Measurements from ENCODE around the genes YIPF6, STARD8 and EFNB1.

DNA sequence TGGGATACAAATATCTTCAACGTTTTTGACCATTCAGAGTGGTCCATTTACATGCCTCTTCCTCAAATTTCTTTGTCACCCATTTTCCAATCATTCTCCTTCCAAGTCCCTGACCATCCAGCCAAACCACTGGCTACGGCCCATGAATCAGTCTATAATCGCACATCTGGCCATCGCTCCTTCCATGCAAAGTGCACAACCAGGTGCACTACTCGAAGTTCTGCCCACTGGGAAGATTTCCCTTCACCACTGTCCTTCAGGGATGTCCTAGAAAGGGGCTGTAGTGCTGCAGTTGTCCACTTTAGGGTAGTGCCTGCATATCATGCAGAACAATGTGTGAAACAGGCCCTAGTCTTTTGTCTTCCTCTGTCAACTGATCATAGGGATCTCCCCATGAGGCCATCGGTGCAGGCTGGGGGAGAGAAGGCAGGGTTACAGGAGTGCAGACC, 39.2 kb downstream of the SPIN4 start:
- PRO-cap, 2 experiments = no peak in any of the 2 experiments
- RAMPAGE, long total RNA, 5 experiments = no peak in any of the 5 experiments

GRCh38 chrX:63658742-63659581, 126.1 kb downstream of the ARHGEF9 start:
- PRO-cap, 2 experiments = no peak in any of the 2 experiments
- RAMPAGE, long total RNA, 5 experiments = no peak in any of the 5 experiments

DNA sequence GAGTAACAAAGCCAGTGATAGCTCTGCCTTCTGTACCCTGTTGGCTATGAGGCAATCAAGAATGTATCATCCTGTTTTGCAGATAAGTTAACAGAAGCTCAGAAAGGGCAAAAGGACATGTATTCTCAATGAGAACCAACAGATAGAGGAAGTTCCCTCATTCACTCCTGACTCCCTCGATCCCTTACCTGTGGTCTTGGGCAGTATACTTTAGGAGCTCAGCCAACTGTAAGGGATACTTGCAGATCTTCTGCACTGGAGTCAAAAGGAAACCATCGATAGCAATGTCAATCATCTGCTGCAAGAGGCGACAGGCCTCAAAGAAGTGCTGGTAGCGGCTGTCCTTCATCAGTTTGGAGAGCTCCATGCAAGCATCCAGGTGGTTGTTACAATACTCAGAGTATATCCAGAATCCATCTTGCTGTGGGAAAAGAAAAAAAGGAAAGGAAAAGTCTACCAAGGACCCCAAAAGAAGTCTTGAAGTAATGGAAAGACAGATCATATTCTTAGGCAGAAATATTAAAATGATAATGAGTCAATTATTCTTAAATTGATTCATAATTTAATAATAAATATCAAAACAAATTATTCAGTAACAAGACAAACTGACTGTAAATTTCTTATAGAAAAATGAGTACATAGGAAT, 106.7 kb downstream of the ARHGEF9 start:
- PRO-cap, 2 experiments = no peak in any of the 2 experiments
- RAMPAGE, long total RNA, 5 experiments = no peak in any of the 5 experiments

DNA sequence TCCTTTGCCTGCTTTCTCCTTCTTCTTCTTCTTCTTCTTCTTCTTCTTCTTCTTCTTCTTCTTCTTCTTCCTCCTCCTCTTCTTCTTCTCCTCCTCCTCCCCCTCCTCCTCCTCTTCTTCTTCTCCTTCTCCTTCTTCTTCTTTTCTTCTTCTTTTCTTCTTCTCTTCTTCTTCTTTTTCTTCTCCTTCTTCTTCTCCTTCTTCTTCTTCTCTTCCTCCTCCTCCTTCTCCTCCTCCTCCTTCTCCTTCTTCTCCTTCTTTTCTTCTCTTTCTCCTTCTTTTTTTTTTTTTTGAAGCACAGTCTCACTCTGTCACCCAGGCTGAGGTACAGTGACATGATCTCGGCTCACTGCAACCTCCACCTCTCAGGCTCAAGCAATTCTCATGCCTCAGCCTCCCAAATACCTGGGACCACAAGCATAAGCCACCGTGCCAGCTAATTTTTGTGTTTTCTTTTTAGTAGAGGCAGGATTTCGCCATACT, 47.6 kb downstream of the ZC4H2 start:
- PRO-cap, 2 experiments = no peak in any of the 2 experiments
- RAMPAGE, long total RNA, 5 experiments = no peak in any of the 5 experiments

DNA sequence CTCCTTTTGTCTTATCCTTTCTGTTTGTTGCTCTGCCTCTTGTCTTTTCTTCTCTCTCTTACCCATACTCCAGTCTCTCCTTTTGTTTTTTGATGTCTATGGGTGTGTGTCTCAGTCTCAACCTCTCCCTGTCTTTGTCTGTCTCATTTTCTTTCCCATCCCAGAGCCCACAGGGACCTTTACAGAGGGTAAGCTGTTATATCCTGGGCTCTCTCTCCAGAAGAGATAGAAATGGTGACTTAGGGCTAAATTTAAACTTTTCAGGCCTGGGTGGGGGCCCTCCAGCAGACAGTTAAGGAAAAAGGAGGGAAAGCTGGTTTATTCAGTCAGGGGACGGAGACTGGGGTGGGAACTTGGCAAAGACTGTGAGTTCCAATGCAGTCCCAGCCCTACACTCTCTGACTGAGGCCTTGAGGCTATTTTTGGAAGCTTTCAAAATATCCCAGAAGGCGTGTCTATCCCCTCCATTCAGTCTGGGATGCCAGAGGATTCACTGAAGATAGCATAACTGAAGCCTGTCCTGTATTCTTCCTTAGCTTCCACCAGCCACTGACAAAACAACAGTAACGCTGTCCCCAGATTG, 32.2 kb upstream of the MSN start:
- PRO-cap, 2 experiments = peak in 1 of 2 experiments; most common plus-strand start position 471 of the sequence (in 1); most common minus-strand start position 365 of the sequence (in 1)
- RAMPAGE, long total RNA, 5 experiments = no peak in any of the 5 experiments

GRCh38 chrX:65735069-65735613, 67.7 kb downstream of the MSN start:
- PRO-cap, 2 experiments = no peak in any of the 2 experiments
- RAMPAGE, long total RNA, 5 experiments = no peak in any of the 5 experiments

DNA sequence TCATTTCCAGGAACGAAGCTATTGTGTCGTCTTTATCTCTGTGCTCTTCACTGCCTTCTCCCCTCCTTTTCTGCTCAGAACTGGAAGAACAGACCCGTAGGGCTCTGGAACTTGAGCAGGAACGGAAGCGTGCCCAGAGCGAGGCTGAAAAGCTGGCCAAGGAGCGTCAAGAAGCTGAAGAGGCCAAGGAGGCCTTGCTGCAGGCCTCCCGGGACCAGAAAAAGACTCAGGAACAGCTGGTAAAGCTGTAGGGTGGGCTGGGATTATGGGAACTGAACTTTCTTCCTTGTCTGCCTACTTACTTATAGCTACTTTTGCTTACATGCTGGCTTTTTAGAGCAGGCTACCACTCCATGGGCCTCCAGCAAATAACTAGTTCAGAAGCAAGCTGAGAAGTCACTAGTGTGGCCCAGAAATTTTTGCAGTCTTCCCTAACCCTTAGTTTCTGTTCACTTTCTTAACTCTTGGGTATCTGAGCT, 69.7 kb downstream of the MSN start:
- PRO-cap, 2 experiments = no peak in any of the 2 experiments
- RAMPAGE, long total RNA, 5 experiments = no peak in any of the 5 experiments

DNA sequence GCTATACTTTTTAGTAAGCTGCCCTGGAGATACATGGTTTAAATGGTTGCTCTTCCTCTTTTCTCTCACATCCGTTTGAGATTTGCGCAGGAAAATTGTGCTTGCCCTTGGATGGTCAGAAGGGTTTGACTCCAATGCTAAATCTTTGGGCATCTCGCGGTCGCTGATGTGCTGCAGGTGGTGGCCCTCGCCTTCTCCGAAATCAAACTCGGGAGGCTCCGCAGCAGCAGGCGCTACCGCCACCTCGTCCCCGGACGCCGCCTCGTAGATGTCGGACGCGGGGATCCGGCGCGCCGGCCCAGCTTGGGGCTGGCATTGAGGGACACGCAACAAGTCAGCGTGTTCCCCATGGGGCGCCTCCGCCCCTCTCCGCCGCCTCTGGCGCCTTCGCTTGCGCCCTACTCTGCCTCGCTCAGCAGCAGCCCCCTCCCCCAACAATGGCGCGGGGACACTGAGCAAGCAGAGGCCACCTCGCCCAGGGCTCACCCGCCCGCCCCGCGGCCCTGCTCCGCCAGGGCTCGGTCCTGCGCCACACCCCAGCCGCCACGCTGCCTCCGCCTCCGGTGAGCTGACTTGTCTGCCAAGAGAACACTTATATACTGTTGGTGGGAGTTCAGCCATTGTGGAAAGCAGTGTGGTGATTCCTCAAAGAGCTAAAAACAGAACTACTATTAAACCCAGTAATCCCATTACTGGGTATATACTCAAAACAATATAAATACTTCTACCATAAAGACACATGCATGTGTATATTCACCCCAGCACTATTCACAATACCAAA, 154.6 kb downstream of the MSN start:
- PRO-cap, 2 experiments = no peak in any of the 2 experiments
- RAMPAGE, long total RNA, 5 experiments = no peak in any of the 5 experiments

DNA sequence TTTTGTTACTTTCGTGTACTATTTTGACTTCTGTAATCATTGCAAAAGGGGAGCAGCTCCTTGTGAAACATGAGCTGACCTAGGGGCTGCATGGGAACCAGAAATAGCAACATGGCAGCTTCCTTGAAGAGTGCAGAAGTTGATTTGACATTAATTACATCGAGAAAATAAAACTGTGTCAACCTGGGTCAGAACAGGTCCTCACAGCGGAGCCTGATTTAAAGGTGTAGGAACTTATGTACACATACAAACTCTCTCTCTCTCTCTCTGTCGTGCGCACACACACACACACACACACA, 19.0 kb downstream of the VSIG4 start:
- PRO-cap, 2 experiments = no peak in any of the 2 experiments
- RAMPAGE, long total RNA, 5 experiments = no peak in any of the 5 experiments

GRCh38 chrX:66258603-66259031, 94.6 kb downstream of the HEPH start:
- PRO-cap, 2 experiments = no peak in any of the 2 experiments
- RAMPAGE, long total RNA, 5 experiments = no peak in any of the 5 experiments

GRCh38 chrX:67546757-67547353, 3.0 kb downstream of the AR start:
- PRO-cap, 2 experiments = peak in 1 of 2 experiments; most common plus-strand start chrX:67547291 (in 1); most common minus-strand start chrX:67547130 (in 1)
- RAMPAGE, long total RNA, 5 experiments = no peak in any of the 5 experiments

DNA sequence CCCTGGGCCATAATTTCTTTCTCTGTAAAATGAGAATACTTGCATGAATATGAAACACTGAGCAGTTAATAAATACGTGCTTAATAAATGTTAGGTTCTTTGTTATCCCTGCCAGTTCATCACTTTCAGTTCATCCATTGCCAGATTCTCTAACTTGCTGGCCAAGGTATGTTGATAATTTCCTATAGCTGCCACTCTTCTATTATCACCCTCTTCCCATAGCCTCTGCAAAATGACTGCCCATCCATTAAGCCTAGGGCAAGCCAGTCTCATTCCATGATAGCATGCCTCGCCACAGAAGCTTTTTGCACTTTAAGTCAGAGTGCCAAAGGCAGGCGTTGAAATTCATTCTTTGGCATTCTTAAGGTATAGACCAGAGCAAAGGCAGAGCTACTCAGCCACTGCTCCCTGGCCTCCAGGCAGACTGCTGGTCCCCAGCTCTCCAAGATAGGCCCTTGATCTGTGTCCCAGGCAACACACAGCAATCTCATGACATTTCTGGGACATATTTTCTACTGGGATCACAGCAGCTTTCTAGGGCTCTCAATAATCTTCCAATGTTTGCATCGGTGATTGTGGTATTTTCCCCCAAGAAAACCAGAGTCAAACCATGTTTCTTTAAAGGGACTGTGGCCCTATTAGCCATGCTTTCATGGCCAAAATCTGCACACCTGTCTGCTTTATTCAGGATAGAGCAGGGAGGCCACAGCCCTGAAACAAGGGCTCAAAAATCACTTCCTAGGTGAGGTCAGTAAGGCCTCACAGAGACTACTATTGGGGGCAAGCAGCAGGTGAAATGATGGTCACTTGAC, 388.7 kb downstream of the OPHN1 start:
- PRO-cap, 2 experiments = no peak in any of the 2 experiments
- RAMPAGE, long total RNA, 5 experiments = no peak in any of the 5 experiments

GRCh38 chrX:68079062-68079849, 354.0 kb downstream of the OPHN1 start:
- PRO-cap, 2 experiments = peak in 1 of 2 experiments; most common minus-strand start chrX:68079564 (in 1)
- RAMPAGE, long total RNA, 5 experiments = no peak in any of the 5 experiments

- PRO-cap, 2 experiments = no peak in any of the 2 experiments
- RAMPAGE, long total RNA, 5 experiments = no peak in any of the 5 experiments
Observed at GRCh38 chrX:68079850-68080377, 353.4 kb downstream of the OPHN1 start.

- PRO-cap, 2 experiments = peak in 2 of 2 experiments; most common plus-strand start chrX:68498573 (in 2); most common minus-strand start chrX:68498572 (in 1)
- RAMPAGE, long total RNA, 5 experiments = start-site peak on the plus strand in 3 of 5 experiments, at chrX:68499036-68499056 at its widest, 214 to 266 reads per replicate
Observed at GRCh38 chrX:68497983-68499154, at the start of gene YIPF6. TSS of gene YIPF6 (plus strand) at chrX:68499051.

DNA sequence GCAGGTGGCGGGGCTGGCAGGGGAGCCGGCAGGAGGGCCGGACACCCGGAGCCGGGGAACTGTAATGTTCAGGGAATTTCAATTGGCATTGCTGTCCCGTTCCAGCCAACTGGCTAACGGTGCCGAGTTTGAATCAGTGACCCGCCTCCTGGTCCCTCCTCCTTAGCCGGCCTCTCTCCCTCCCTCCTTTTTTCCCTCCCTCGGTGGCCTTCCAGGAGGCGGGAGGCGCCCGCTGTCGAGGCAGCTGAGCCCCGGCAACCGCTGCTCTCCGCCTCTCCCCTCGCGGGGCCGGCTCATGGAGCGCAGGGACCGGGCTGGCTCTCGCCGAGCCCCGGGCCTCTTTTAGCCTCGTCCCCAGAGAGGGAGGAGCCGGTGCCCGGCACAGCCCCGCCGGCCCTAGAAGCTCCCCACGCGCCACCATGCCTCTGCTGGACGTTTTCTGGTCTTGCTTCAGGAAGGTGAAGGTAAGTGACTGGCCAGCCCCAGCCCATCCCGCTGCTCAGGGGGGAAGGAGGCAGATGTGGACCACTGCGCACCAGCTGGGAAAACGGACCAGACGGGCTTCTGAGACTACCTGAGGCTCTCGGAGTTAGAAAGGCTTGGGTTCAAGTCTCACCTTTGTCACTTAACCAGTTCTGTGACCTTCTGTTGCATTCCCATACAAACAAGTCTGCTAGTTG, at the start of gene STARD8:
Gene STARD8 (plus strand): TSS at position 203 of the 680 bp plus-strand sequence.
- PRO-cap, 2 experiments = no peak in any of the 2 experiments
- RAMPAGE, long total RNA, 5 experiments = start-site peak on the plus strand in 1 of 5 experiments, centred at position 195 of the sequence, 13 to 21 reads per replicate

- PRO-cap, 2 experiments = no peak in any of the 2 experiments
- RAMPAGE, long total RNA, 5 experiments = no peak in any of the 5 experiments
Observed at GRCh38 chrX:68666283-68666754, 18.9 kb downstream of the STARD8 start.

- PRO-cap, 2 experiments = peak in 2 of 2 experiments; most common plus-strand start chrX:68829021 (in 2); most common minus-strand start chrX:68828839 (in 2)
- RAMPAGE, long total RNA, 5 experiments = start-site peak on the plus strand in 2 of 5 experiments, at chrX:68828964-68829040 at its widest, 51 to 97 reads per replicate
Observed at GRCh38 chrX:68828573-68829132, at the start of gene EFNB1. TSS of gene EFNB1 (plus strand) at chrX:68829021.

DNA sequence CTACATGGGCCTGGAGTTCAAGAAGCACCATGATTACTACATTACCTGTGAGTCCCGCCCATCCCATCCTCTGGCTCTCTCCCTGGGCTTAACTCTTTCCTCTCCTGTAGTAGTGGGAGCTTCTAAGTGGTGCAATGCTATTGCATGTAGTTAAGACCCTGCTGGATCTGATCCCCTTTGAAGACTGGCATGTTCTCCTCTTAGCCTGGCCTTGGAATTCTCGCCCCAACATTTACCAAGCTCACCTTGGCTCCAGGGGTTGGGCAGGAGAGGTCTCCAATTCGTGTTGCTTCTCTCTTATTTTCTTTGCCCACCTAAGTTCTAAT, 10.0 kb downstream of the EFNB1 start:
- PRO-cap, 2 experiments = no peak in any of the 2 experiments
- RAMPAGE, long total RNA, 5 experiments = no peak in any of the 5 experiments

DNA sequence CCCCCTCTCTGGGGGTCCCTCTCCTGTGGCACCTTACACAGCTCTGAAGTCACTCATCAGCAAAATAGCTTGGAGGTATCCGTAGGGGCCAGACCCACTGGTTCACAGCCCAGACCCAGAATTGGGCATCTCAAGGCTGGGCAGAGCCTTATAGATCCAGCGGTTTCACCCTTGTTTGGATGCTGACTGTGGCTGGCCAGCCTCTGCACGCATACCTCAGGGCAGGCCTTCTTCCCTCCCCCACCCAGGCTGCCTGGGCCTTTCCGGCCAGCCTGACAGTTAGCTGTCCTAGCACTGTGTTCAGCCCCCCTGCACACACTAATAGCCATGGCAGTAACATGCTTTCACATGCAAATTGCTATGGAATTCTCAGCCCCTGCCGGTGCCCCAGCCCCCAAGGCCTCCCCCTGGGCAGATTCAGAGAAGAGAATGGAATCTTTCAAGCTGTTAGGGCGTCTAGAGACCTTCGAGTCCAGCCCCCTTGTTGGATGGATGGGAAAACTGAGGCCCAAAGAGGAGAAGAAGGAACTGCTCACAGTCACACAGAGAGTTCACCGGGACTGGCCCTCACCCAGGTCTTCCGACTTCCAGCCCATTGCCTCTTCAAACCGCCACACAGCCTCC, 17.7 kb downstream of the EFNB1 start:
- PRO-cap, 2 experiments = no peak in any of the 2 experiments
- RAMPAGE, long total RNA, 5 experiments = no peak in any of the 5 experiments

All from thyroid gland (tissue), 7 donors.